Placental epithelial cell (primary cell): ENCODE results near the genes C12orf54 and KCNH3.

GRCh38 chr12:48482232-48482721, at the start of gene C12orf54:
Gene C12orf54, plus strand, starts transcription at chr12:48482498.
- CAGE, long polyA plus RNA: no peak

DNA sequence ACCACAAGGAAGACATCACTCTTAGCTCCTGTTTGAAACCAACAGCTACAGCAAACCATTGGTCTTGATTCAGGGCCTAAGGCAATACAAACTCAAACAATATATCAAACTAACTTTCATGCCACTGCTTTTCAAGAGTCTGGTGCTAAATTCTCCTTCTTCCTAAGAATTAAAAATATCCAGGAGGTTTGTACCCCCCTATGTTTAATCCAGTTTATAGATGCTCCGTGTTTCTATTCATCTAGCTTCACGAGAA, 25.4 kb downstream of the KANSL2 start:
- CAGE, long polyA plus RNA: no peak

DNA sequence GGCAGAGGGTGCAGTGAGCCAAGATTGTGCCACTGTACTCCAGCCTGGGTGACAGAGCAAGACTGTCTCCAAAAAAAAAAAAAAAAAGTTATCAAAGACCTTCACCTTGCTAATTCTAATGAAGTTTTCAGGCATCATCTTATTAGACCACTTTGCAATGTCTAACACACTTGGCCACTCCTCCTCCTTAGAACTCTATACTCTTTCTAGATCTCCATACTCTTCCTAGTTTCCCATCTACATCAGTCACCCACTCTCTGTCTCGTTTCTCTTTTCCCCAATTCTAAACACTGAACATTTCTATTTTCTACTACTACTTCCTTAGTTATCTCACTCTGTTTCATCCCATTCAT, 3.0 kb upstream of the KANSL2 start:
- CAGE, long polyA plus RNA: no peak

- CAGE, long polyA plus RNA: no peak
These were observed 708 bp upstream of the CCNT1 start for GRCh38 chr12:48717312-48717517.

GRCh38 chr12:48770718-48771341, 18.1 kb downstream of the ADCY6 start:
- CAGE, long polyA plus RNA: no peak

- CAGE, long polyA plus RNA: no peak
These were observed 1.9 kb upstream of the PRKAG1 start for GRCh38 chr12:49020298-49021027.

DNA sequence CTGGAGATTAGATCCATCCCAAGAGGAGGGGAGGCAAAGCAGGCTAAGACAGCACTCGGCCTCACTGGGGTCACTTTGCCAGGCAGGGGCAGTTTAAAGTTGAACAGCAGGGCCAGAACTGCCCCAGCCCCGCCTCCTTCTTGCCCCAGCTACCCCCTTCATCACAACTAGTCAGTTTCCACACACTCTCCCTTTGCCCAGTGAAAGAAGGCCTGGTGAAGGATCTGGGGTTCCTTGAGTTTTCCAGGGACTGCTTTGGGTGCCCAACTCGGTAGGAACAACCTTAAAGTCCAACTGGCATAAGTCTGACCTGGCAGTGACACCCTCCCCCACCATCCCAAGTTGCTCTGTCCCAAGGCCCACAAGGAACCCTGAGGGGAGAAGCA, 1.7 kb downstream of the KMT2D start:
- CAGE, long polyA plus RNA: no peak

GRCh38 chr12:49096846-49097299, 2.3 kb upstream of the DHH start:
- CAGE, long polyA plus RNA: no peak

DNA sequence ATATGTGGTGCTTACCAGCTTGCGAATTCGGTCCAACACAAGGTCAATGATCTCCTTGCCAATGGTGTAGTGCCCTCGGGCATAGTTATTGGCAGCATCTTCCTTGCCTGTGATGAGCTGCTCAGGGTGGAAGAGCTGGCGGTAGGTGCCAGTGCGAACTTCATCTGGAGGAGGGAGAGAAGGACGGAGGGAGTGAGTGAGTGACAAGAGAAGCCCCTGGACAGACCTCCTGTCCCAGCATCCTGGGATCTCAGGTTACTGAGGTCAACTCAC, 2.0 kb downstream of the TUBA1B start:
- CAGE, long polyA plus RNA: no peak

DNA sequence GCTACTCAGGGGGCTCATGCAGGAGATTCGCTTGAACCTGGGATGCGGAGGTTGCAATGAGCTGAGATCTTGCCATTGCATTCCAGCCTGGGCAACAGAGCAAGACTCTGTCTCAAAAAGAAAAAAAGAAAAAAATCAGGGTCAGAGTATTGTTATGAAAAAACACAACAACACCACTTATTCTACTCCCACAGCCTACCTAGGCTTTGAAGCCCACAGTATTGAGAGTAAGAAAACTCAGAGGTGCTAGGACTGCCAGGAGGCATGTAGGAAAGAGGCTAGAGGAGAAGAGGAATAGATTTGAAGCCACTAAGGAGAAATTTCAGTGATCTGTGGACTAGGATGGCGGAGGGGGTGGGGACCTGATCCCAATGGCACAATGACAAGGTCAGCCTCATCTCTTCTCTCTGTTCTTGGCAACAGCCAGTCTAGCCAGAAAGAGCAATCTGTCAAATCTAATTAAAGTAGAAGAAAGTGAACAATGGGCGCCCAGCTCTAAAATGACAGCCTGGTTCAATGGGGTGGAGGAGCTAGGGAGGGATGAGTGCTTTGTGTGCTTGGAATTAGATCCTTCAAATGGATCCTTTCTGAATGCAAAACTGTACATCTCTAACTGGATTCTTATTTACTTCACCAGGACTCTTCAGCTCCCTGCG, 37.3 kb upstream of the TUBA1C start:
- CAGE, long polyA plus RNA: no peak

GRCh38 chr12:49232134-49232700, 32.7 kb upstream of the TUBA1C start:
- CAGE, long polyA plus RNA: no peak

DNA sequence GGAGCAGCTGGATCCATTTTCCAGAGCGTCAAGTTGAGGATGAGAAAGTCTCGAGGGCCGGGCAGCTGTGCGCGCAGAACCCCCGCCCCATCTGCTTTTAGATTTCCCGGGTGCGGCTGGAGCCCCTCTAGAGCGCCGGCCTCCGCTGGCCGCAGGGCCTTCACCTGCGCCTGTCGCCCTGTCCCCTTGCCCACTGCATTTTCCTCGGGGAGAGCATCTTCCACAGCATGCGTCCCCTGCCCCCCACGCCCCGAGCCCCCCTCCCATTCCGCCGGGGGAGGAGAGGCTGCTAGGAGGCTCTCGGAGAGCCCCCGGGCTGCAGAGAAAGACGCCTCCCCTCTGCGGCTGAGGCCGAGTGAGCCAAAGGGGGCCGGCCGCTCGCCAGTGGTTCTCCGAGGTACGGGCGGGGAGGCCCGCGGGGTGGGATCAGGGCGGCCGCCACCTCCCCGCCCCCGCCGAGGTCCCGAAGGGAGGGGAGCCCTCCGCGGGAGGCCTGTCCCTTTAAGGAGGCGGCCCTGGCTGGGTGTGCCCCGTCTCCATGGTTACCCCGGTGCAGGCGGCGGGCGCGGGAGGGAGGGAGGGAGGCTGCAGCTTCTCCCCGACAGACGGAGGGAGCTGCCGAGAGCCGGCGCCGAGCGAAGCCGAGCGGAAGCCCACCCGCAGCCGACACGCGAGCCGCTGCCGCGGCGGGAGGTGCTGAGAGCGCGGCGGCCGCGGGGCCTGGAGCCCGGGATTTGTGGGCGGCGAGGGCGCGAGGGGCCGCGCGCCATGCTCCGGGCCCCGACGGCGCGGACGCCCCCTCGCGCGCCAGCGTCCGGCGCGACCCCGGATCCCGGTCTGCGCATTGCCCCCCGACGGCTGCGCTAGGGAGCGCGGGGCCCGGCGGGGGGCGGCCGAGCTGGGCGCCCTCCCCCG, at the start of gene KCNH3:
Gene KCNH3 (plus strand): TSS at position 583 of the 915 bp plus-strand sequence.
- CAGE, long polyA plus RNA: no peak

GRCh38 chr12:49555897-49556301, 12.0 kb downstream of the MCRS1 start:
- CAGE, long polyA plus RNA: no peak

DNA sequence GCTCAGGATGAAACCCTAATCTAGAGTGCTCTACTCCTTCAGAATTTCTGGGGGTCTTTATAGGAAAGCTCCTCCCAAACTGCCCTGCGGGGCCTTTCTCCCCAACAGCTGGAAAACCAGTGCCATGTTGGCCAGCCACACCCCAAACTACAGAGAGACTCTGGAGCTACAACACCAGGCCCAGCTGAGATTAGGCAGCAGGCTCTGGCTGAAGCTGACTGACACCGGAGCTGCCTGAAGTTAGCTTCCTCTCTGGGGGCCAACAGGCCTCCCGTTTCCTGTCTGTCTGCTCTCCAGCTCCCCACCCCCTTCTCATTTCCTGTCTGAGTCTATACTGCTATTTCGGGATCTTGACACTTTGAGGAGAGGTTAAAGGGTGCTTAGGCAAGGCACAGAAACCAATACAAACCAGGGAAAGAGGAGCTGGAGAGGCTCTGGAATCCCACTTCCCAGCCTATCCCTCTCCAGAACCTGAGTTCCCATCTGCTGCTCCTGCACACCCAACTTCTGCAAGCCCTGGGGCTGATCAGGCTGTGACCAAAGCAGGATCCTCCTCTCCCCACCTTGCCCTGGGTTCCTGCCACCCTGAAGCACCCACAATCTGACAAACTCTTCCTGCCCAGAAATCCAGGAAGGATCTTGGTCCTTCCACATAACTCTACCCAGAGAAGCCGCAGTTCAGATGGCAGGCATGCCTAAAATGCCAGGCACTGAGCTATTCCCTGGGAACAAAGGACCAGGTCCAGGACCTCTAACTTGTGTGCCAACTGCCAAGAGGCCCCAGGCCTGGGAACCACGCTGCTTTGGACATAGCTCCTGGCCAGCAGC, 39.7 kb downstream of the PRPF40B start:
- CAGE, long polyA plus RNA: no peak

DNA sequence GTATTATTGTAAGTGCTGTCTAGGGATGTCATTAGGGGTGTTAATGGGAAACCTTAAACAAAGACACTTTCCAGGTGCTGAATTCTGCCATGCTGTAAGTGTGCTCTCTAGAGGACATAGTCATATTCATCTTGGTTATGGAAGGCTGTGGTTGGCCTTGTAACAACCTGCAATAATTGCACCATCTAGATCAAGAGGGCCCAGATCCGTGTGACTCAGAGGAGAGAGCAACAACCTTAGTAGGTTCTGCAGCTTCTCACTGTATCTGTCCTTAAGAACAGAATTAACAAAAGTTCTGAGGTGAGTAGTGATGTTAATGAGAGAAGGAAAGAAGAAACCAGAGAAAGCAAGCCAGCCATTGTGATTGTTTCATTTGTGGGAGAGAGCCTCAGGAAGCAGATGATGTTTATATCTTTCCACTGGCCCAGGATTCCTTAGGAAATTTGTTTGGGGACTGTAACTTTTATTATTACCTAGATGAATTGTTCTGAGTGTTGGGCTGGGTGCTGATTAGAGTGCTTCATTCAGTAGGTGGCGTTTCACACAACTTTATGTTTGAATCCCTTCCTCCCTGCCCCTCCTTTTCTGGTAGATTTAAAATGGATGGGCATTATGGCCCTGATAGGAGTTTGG, 9.2 kb downstream of the TMBIM6 start:
- CAGE, long polyA plus RNA: no peak

- CAGE, long polyA plus RNA: no peak
These were observed 417 bp downstream of the NCKAP5L start for GRCh38 chr12:49827673-49828318.

- CAGE, long polyA plus RNA: no peak
These were observed 5.4 kb downstream of the AQP5 start for GRCh38 chr12:49966707-49967871.

DNA sequence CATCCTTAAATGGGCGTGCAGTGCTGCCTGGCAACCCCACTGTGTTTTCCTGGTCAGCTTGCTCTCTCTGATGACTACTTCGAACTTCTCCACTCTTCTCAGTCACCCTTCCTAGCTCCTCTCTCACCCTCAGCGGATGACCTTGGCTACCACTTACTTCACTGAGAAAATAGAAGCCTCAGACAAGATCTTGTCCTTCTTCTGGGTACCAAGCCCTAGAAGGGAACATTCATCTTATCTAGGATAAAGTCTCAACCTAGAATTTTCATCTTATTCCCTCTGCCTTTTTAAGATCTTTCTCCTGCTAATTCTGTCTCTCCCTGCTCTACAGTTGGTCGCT, 9.2 kb downstream of the ASIC1 start:
- CAGE, long polyA plus RNA: no peak

DNA sequence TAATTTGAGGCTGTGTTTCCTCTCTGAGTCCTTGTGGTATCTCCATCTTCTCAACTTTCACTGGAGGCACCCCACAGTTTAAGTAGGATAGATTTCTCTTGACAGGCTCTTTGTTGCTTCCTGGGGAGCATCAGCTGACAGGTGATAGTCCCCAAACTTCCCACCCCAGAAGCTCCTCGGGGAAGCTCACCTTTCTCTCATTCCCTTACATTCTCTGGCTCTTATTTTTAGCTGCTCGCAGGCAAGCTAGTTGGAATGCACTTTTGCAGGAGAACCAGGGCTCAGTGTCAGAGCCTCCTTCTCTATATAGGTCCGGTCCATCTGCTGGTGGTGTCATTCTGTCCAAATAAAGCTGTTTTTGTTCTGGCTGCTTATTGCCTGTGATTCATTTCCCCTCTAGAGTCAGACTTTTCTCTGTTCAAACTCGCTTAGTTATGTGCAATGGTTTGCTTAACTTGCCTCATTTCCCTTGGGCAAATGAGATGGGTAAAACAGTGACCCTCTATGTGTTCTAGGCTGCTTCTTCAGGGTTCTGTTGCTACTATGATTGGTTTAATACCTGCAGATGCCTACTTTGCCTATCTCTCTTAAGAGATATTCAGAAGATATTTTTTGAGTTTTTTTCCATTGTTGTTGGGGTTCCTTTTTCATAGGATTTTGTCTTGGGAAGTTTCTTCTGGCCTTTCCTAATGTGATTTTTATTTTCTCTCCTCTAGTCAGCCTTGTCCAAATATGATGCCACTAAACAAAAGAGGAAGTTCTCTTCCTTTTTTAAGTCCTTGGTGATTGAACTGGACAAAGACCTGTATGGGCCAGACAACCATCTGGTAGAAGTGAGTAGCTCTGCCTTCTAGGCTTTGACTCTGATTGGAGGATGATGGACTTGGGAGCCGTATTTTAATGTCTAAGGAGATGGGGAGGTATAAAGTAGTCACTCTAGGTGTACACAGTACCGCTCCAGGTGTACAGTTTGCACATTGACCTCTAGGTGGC, 3.0 kb downstream of the SMARCD1 start:
- CAGE, long polyA plus RNA: no peak

DNA sequence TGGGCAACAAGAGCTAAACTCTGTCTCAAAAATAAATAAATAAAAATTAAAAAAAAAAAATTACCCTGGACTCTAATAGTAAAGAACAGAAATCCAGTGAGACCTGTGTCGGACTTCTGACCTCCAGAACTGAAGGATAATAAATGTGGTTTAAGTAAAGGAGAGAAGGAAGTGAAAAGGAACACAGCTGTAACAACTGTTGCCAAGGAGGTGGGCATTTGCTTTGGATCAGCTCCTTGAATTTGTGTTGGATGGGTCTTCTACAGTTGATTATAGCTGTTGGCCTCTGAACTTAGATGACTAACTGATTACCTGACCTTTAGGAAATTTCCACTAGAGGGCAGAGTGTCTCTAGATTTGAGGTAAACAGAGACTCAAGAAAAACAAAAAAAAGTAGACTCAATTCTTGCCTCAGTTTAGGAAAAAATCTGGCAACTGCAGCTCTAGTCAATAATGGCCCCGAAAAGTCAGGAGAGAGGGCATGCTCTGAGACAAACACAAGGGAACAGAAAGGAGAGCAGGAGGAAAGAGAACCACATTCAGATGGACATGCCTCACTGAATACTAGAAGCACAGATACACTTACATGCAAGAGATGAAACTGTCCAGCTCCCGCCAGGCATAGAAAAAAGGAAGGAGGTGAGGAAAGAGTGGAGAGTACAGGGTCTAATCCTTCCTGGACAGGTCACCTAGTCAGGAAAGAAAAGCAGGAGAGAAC, 20.5 kb downstream of the COX14 start:
- CAGE, long polyA plus RNA: no peak